Omental fat pad (tissue), 4 donors: Measurements from ENCODE around the gene AZIN2.

DNA sequence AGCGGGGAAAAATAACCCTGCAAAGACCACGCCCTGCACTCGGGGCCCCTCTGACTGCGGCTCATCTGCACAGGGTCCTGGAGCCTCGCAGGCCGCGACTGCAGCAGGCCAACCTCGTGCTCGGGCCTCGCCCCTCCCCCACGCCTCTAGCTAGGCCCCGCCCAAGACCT is 11.4 kb downstream of the FAM229A start:
- PRO-cap: no peak
- RAMPAGE, long total RNA, 4 experiments: no peak in any of the 4 experiments

DNA sequence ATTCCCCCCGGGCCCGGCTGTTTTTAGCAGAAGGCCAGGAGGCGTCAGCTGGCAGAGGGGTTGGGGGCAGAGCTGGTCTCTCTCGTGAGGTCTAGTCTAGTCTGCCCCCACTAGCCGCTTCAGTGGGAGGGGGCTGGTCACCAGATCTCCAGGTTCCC is 10.2 kb downstream of the FAM229A start:
- PRO-cap: no peak
- RAMPAGE, long total RNA, 4 experiments: no peak in any of the 4 experiments

DNA sequence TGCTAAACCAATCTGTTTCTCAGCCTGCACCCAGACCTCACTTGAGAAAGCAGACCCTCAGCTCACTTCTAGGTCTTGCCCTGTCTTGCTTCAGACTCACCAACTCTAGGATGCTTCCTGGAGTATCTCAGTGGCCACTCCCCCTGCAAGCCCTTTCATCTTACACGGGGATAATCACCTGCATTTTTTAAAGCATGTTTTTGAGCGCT is 6.4 kb downstream of the BSDC1 start:
- PRO-cap: no peak
- RAMPAGE, long total RNA, 4 experiments: no peak in any of the 4 experiments

DNA sequence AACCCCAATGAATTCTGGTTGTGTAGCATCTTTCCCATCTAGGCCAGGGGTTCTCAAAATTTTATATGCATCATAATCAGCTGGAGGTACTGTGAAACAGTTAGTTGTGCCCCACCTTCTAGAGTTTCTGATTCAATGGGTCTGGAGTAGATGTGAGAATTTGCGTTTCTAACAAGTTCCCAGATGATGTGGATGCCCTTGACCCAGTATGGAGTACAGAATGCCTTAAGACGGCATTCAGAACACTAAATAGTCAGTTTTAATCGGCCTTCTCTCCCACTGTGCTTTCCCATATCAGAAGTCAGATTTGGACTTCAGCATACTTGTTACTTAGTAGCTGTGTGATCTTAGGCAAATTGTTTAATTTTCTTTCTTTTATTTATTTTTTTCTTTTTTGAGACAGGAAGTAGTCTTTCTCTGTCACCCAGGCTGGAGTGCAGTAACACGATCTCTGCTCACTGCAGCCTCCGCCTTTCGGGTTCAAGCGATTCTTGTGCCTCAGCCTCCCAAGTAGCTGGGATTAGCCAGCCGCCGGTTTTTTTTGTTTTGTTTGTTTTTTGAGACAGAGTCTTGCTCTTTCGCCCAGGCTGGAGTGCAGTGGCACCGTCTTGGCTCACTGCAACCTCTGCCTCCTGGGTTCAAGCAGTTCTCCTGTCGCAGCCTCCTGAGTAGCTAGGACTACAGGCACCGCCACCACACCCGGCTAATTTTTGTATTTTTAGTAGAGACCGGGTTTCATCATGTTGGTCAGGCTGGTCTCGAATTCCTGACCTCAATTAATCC is 5.0 kb downstream of the RBBP4 start:
- PRO-cap: no peak
- RAMPAGE, long total RNA, 4 experiments: no peak in any of the 4 experiments

DNA sequence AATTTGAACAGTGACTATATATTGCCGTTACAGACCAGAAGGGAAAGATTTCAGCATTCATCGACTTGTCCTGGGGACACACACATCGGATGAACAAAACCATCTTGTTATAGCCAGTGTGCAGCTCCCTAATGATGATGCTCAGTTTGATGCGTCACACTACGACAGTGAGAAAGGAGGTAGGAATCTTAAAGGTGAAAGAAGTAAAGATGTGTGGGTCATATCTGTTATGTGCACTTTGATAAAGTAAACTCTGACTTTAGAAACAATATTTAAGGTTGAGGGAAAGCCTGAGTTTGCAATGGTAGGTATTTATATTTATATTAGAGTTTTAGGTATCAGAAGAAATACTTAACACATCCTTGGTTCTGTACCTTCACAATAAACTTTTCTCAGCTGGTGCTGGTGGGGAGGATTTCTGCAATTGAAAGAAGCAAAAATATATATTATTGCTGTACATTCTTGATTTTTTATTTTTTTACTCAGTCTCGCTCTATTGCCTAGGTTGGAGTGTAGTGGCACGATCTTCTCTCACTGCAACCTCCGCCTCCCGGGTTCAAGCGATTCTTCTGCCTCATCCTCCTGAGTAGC is 6.5 kb downstream of the RBBP4 start:
- PRO-cap: no peak
- RAMPAGE, long total RNA, 4 experiments: no peak in any of the 4 experiments

DNA sequence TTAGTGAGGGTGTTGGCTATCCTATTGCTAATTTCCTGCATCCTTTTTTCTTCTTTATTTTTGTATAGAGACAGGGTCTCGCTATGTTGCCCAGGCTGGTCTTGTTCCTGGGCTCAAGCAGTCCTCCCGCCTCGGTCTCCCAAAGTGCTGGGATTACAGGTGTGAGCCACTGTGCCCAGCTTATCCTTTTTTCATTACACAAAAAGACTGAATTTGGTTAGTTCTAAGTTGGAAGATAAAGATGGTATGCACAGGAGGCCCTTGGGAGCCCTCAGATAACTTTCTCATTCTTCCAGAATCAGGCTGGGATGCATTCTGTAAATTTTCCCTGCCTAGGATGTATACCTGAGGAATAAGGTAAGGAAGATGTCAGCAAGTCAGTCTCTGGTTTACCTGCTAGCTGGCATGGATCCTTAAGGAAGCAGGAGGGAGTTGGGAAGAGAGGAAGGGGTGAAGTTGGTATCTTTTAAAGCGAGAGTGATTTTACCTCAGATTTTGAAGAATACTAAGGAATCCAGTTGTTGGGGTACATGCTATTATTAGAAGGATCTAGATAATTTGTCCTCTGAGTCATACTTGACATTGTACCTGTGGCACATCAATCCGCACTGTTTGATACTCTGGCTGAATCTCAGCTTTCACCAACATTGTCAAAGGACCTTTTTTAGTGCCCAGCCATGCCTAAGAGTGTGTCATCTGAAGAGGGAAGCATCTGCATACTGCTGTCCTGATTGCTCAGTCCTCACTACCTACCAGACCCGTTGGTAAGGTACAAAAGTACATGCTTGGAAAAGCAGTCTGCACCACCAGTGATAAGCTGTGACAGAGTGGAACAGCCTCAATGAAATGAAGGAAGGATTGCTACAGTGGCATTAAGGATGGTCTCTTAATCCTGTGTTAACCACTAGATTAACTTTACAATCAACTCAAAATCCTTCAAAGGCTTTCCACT is 17.3 kb downstream of the SYNC start:
- PRO-cap: no peak
- RAMPAGE, long total RNA, 4 experiments: no peak in any of the 4 experiments

GRCh38 chr1:32702310-32702542 is 344 bp downstream of the SYNC start:
- PRO-cap: no peak
- RAMPAGE, long total RNA, 4 experiments: no peak in any of the 4 experiments

GRCh38 chr1:32703816-32704060 is 1.2 kb upstream of the SYNC start:
- PRO-cap: no peak
- RAMPAGE, long total RNA, 4 experiments: no peak in any of the 4 experiments

- PRO-cap: no peak
- RAMPAGE, long total RNA, 4 experiments: no peak in any of the 4 experiments
These were observed 13.2 kb upstream of the SYNC start for GRCh38 chr1:32715629-32716229.

DNA sequence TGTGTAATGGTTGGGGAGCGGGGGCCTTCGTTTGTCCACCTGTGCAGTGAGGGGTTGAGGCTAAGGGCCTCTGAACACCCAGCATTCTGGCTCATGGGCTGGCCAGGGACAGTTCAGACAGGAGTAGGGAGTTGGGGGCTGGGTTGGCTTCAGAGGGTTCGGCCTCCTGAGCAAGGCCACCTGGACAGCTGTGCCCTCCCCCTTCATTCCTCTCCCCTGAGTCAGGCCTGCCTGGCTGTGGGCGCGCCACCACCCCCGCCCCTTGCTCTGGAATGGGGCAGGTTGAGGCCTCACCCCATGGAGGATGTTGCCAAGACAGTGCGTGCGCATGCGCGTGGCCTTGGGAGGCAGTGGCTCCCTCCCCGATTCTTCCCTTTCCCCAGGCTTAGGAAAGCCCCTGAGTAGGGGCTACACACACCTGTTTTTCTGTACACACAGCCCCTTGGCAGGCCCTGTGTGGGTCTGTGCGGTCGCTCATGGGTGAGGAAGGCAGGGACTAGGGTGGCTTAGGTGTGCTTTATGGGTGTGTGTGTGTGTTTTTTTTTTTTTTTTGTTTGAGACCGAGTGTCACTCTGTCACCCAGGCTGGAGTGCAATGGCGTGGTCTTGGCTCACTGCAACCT is 18.5 kb downstream of the KIAA1522 start:
- PRO-cap: no peak
- RAMPAGE, long total RNA, 4 experiments: no peak in any of the 4 experiments

- PRO-cap: no peak
- RAMPAGE, long total RNA, 4 experiments: no peak in any of the 4 experiments
These were observed 31.2 kb downstream of the KIAA1522 start for GRCh38 chr1:32772703-32773301.

DNA sequence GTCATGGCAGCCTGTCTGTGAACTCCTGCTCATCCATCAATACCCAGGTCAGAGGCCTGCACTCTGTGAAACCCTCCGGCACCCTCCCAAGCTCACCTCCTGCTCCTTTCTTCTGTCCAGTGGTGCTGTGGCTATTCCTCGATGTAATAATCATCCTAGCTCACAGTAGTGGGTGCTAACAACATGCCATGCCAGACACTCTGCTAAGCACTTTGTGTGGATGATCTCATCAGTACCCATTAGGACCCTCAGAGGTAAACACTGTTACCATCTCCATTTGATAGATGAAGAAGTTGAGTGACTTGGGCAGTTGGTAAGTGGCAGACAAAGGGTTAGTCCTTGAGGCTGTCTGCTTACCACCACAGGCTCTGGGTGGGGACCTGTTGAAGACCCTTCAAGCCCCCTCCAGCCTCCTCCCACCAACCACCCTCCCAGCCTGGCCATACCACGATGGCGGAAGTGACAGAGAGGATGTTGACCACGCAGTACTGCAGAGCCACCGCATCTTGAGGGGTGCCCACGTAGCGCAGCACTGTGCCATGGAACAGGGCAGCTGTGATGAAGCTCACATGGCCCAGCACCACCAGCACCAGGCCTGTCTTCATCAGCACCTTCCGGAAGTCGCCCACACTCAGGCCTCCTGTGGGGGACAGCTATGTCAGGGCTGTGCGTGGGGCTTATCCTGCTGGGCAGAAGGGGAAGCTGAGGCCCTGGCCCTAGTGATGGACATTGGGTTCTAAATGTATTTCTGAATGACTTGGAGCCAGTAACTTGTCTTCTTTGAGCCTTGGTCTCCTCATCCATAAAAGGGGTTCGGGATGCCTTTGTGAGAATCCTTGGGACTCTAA is 3.3 kb downstream of the TMEM54 start:
- PRO-cap: no peak
- RAMPAGE, long total RNA, 4 experiments: no peak in any of the 4 experiments

GRCh38 chr1:32929117-32929466 is 27.9 kb upstream of the TMEM54 start:
- PRO-cap: no peak
- RAMPAGE, long total RNA, 4 experiments: no peak in any of the 4 experiments

DNA sequence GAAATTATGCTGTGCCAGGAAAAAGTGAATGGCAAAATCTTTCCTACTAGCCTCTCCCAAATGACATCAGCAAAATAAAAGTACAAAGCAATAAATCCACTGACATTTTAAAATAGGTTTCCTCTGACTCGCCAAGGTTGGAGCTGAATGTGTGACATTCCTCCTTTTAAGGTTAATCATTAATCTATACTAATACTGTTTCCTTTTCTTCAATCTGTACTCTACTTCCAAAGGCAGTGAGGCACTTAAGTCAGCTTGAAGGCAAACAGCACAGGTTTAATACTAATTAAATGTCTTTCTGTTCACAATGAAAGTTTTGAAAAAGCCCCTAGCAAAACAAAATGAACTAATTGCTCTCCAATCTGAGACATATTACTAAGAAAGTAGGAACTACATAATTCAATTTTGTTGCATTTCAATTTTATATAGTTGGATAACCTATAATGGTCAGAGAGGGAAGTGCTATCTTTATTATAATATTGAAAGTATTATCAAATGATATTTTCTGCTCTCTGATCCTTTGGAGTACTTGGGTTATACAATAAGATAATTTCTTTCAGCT is 15.6 kb downstream of the RNF19B start:
- PRO-cap: no peak
- RAMPAGE, long total RNA, 4 experiments: no peak in any of the 4 experiments

GRCh38 chr1:32981084-32981536 is 16.5 kb upstream of the RNF19B start:
- PRO-cap: no peak
- RAMPAGE, long total RNA, 4 experiments: no peak in any of the 4 experiments

DNA sequence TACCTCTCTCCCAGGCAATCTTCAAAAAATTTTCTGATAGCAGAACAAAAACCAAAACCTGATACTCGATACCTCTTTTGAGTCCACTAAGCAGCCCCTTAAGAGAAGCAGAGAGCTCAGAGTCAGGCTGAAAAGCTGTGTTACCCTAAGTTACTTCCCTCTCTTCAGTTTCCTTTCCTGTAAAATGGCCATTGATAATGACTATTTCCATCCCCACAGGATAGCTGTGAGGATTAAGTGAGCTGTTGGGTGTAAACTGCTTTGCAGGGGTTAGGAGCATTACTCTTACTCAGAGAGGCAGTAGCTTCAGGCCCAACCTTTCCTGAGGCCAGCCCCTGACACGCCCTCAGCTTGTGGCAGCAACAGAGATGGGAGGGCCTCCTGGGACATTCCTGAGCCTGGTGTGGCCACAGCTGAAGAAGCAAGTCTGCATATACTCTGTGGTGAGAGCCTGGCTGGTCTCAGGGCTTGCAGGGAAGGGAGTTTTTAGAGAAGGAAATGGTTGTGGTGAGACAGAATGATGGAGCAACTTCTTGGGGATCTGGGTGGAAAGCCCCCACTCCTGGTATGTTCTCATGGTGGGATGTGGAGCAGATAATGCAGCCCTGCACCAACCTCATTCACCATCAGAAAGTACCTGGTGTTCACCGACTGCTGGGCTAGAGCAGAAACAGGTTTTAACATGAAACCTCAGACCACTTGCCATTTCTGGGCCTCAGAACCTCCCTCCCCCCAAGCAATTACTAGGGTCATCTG is 27.8 kb upstream of the RNF19B start:
- PRO-cap: no peak
- RAMPAGE, long total RNA, 4 experiments: no peak in any of the 4 experiments

- PRO-cap: no peak
- RAMPAGE, long total RNA, 4 experiments: no peak in any of the 4 experiments
These were observed 36.0 kb downstream of the AK2 start for GRCh38 chr1:33000651-33001123.

DNA sequence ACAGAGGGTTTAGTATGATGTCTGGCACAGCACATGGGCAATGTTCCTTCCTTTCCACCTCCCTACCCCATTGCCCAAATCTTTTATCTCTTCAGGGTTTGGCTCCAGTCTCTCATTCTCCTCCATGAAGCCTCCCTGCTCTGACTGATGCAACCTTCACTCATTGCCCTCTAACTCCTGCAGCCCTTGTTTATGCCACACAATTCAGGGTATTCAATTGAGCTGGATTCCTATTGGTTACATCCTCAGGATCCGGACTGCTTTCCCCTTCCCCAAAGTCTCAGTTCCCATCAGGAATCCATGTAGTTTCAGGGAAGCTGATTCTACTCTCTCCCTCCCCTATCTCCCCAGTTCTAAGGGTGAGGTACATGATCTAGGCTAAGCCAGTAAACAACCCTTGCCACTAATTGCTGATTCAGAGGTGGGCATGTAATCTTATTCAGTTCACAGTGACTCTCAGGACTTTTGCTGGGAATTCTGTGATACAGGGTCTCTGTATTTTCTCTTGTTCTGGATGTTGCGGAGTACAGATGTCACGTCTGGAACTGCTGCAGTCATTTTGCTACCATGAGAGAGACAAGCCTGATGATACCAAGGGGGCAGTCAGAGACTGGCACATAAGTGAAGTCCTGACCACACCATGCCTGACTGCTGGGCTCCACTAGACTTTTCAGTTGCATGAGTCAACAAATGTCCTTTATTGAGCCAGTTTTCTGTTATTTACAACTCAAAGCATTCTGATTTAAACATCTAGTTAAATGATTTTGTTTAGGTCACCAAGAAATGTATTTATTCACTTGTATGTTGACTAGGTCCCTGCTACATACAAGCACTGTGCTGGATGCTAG is 33.9 kb downstream of the AK2 start:
- PRO-cap: no peak
- RAMPAGE, long total RNA, 4 experiments: no peak in any of the 4 experiments

DNA sequence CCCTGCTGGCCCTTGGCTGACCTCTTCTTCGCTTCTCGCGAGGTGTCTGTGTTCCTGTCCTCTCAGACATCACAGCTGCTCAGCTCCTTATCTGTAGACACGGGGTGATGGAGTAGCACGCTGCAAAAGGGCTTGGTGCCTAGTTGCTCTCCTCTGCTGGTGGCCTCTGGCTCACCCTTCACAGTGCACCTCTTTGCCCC is 18.6 kb upstream of the AK2 start:
- PRO-cap: no peak
- RAMPAGE, long total RNA, 4 experiments: no peak in any of the 4 experiments

- PRO-cap: unidirectional peak, plus-strand start at chr1:33081155
- RAMPAGE, long total RNA, 4 experiments: start-site peak on the plus strand in 2 of 4 experiments, at chr1:33081147-33081157 at its widest, 7 to 17 reads per replicate
These were observed at the start of gene AZIN2 for GRCh38 chr1:33080760-33081641. Gene AZIN2 (plus strand): TSS chr1:33081153.